Mesenchymal stem cell of Wharton's jelly (primary cell): ENCODE results near the gene HMX3.

DNA sequence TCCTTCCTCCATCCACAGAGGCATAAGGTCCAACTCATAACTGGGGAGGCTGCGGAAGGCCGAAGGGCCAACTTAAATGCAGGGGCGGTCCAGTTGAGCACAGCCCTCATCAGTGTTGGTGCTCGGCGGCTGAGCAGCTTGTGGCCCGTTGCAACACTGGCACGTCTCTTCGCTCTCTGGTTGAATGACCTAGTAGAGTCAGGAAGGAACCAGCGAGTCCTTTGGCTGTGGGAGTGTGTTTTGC, 44.9 kb upstream of the DMBT1 start:
- CAGE, long polyA plus RNA, result no peak

- CAGE, long polyA plus RNA, result no peak
Observed at GRCh38 chr10:122997632-122998160, 10.9 kb downstream of the IKZF5 start.

DNA sequence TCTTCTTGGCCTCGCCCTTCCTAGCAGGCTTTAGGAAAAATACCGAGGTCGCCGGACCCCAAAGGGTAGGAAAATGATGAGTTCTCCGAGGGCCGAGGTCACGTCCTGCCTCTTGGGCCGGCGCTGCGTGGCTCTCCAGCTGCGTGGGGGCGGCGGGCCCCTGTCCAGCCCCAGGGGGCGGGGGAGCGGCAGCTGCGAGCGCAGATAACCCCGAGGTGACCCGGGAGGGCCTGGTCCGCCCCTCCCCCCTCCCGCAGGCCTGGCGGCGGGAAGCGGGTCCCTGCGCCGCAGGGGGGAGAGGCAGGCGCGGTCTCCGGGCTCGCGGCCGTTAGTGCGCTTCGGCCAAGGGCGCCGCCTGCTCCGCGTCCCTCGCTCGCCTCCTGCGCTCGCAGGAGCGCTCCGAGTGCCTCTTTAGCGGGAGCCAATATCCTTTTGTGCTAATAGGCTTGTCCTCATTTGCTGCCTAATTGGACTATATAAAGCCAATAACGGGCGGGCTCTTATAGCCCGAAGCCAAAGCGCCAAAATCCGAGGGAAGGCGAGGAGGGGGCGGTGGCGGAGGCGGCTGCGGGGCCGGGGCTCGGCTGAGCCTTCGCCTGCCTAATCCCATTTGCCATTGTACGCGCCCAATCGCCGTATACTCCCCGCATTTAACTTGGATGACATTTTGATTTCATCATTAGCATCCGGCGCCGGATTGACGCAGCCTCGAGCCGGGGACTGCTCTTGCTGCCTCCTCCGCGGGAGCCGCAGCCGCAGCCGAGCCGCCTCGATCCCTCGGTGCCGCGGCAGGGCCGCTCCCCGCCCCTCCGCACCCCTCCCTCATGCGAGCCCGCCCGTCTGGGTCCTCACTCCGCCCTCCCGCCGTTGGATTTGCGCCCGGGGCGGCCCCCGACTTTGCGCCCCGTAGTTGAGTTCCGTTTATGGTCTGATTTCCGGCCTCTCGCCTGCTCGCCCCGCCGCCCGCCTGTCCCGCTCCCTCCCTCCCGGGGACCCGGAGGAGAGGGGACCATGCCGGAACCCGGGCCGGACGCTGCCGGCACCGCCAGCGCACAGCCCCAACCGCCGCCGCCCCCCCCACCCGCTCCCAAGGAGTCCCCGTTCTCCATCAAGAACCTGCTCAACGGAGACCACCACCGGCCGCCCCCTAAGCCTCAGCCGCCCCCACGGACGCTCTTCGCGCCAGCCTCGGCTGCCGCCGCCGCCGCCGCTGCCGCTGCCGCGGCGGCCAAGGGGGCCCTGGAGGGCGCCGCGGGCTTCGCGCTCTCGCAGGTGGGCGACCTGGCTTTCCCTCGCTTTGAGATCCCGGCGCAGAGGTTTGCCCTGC, at the start of gene HMX3:
Gene HMX3, plus strand, starts transcription at position 931 of the 1,327 bp plus-strand sequence.
- CAGE, long polyA plus RNA, result no peak

DNA sequence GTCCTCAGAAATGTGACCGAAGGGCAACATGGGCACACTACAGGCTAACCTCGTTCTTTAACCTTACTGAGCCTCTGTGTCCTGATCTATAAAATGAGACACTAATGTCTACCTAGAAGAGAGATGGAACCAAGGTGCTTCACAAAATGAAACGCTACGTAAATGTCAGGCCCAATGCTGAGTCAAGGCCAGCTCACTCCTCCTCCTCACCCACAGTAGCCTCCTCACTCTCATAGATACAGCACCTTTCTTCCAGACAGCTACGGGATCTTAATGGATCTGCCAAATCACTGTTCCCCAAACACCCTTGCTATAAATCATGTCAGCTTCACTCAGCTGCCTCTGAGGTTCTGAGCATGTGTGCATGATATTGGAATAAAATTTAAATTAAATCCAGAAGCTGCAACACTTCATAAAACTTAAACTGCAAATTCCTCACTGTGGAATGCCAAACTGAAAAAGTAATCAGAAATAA, 14.6 kb upstream of the CPXM2 start:
- CAGE, long polyA plus RNA, result no peak

DNA sequence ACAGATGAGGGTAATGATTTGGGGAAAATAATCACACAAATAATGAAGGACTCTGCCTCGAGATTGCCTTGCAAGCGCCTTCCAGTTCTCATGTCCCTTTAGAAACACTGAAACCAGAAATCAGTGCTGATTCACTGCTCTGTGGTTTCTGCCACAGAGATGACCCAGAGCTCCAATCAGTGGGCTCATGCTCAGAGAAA, 96.1 kb downstream of the CHST15 start:
- CAGE, long polyA plus RNA, result no peak

GRCh38 chr10:124136531-124136936, 43.1 kb upstream of the CHST15 start:
- CAGE, long polyA plus RNA, result no peak

GRCh38 chr10:124142991-124143467, 49.6 kb upstream of the CHST15 start:
- CAGE, long polyA plus RNA, result no peak

- CAGE, long polyA plus RNA, result no peak
Observed at GRCh38 chr10:124290303-124290845, 128.3 kb downstream of the OAT start.

DNA sequence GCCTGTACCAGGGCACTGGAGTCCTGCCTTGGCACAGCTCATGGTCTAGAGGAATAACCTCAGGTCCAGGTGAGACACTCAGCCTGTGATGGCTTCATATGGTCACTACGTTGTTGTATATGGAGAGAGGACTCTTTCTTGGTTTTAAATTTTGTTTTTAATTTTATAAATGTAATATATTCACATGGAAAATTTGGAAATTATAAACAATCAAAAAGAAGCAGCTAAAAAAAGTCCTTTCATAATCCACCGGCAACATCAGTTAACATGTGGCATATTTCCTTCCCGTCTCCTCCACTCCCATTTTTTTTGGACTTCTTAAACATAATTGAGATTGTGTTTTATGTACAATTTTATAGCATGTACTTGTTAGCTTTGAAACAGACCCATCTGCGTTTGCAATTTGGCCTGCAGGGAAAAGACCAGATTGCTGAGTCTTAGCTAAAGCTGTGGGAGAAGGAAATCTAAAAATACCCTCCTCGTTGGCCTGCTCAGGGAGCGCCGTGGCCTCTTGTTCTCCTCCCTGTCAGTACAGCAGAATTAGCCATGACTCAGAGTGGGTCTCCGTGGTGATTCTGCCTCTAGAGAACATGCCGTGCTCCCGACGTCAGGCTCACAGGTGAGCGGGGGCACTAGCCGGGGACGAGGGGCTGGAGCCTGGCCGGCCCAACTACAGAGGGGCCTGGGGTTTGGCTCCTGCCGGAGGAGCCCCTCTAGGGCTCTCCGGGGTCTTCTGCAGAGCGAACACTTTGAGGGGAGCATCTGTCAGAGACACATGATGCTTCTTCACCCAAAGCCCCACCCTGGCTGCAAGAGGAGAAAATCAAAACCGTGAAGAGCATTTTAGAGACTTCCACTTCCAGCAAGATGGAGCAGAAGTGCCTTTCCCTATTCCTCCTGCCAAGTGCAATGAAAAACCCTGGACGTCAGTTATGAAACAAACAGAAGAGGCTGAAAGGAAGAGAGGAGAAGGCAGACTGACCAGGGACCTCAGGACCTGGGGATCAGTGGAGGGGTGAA, 98.7 kb downstream of the LHPP start:
- CAGE, long polyA plus RNA, result no peak

DNA sequence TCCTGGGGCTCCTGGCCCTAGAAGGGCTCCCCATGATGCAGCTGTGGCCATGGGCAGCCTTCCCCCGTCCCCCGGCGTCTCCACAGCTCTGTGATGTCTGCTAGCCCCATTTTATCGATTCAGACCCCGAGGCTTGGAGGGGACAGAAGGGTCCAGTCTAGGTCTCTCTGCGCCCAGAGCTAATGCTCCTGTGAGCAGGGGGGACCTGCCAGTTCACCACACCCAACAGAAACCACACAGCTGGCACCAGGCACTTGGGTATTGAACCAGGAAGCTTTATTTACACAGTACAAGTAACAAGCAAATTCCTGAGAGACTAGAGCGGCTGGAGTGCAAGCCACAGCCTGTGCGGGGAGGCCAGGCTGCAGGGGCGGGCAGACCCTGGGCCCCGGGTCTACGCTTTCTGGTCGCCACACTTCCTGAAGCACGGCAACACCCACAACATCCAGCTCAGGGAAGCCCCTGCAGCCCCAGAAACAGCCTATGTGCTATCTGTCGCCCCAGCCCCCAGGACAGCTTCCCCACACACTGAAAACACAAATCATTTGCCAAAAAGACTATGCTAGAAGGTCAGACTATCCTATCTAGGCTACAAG, 125.0 kb downstream of the FAM53B start:
- CAGE, long polyA plus RNA, result no peak

- CAGE, long polyA plus RNA, result no peak
Observed at GRCh38 chr10:124700888-124701087, 43.4 kb downstream of the FAM53B start.

GRCh38 chr10:124703540-124704520, 40.3 kb downstream of the FAM53B start:
- CAGE, long polyA plus RNA, result no peak

DNA sequence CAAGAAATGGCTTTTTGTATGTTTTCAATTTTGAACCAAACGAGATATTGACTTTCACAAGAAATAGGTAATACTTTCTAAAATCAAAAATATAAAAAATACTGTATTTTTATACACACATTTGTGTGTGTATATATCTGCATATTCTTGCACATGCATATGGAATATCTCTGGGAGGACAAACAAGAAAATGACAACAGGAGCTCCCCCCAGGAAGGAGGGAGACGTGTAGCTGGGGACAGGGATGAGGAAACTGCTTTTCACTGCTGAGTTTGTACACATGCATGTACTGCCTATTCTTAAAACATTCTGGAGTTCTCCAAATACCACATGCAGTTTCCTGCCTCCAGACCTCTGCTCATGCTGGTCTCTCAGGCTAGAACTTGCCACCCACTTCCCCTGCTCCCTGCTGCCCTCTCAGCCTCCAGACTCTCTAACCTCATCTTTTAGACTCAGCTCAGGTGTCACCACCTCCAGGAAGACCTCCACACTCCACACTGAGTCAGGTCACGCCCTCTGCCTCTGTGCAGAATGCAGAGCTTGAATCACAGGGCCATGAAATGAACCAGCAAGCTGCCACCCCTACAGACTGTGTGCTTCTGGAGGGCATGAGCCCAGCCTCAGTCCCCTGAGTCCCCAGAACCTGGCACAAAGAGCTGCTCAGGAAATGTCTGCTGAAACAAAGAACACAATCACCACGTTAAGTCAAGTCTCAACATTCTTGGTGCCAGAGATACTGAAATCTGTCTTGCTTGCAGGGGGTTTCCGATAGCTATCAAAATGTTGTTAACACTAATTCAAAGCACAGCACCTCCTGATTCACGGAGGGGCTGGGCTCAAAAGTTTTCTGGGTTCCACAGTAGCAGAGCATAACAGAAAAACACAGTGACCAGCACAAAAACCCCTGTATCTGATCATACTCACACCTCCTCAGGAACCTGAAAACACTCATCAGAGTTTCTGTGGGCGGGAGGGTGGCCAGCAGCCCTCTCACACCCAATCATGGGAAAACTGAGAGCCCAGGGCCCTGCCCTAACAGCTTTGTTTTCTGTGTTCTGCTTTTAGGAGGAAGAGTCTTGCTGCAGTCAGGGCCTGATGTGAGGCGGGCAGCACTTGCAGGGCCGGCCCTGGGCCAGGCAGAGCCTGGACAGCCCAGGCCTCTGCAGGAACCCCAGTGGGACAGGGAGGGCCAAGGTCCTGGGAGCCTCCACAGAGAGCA, 21.2 kb downstream of the FAM53B start:
- CAGE, long polyA plus RNA, result no peak

- CAGE, long polyA plus RNA, result no peak
Observed at GRCh38 chr10:124728317-124729034, 15.7 kb downstream of the FAM53B start.

GRCh38 chr10:124892898-124893293, 49.0 kb upstream of the ZRANB1 start:
- CAGE, long polyA plus RNA, result no peak

DNA sequence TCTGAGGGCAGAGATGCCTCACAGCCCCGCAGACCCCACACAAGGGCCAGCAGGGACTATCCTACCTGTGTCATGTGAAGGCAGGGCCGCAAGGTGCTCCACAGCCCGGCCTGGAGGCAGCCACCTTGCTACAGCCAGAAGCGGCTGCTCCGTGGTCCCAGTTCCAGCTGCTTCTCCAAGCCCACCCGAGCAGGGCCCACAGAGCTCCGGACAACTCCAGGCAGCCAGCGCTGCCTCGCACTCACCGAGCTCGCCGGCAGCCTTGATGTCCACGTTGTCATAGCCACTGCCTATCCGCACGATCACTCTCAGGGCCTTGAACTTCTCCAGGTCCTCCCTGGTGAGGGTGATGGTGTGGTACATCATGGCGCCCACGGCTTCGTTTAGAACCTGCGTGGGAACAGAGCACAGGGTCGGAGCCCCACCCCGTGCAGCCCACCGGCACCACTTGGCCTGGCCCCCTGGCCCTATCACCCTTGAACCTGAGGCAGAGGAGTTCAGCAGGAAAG, 25.1 kb downstream of the CTBP2 start:
- CAGE, long polyA plus RNA, result no peak

GRCh38 chr10:125015276-125016132, 12.4 kb downstream of the CTBP2 start:
- CAGE, long polyA plus RNA, result no peak

DNA sequence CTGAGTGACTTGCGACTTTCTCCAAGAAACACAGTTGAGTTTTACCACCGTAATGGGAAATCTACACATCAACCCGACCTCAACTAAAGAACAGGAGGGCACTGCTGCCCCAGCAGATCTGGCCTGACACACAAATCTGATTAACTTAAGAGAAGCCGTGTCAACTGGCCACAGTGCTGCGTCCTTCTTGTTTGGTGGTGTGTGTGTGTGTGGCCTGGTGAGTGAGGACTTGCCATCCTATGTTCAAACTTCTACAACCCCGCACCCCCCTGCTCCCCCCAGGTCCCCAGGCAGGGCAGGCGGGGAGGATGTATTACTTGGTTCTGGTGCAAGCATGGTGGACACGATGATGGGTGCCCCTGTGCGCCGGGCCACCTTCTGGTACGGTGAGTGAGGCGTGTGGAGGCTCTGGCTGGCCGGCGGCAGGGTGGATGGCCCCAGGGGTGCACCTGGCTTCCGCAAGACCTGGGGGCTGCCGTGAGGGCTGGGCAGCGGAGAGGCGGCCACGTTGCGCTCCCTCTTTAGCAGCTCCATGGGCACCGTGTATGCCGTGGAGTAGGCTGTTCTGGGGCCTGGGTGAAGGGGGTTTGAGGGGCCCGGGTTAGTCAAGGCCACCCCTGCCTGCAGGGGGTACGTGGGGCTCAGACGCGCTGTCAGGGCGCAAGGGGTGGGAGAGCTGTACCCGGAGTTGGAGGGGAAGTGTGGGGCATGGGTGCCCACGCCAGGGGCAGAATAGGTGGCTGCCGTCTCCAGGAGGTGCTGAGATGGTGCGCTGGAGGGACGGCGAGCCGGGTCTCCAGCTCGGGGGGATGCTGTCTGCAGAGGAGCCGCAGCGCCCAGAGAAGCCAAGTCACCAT, 1.9 kb downstream of the CTBP2 start:
- CAGE, long polyA plus RNA, result no peak

DNA sequence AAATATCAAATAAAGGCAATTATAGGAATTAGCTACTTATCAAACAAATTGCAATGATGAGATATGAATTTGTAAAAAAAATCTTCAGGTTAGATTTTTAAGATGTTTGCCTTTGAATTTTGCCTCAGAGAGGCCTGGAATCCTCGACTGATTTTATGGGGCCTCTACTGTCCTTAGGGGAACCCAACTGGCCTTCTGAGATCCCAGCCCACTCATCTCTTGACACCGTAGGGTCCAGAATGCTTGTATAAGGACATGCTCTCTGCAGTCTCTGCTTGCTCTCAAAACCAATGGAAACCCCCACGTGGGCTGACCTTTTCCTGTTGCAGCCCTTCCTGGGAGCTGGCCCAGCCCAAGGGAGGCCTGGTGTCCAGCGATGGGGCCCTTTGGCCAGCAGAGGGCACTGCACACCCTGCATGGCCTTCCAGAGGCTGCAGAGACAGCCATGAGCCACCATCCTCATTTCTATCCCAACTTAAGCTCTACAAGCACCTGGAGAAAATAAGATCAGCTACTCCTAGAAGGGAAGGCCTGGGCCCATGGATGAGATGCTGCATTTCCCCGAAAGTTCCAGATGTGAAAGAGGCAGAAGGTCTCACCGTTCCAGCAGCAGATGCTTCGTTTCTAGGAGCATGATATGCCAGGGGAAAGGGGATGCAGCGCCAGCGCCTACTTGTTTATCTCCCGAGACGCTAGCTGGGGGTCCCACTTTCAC, 20.1 kb upstream of the CTBP2 start:
- CAGE, long polyA plus RNA, result no peak

DNA sequence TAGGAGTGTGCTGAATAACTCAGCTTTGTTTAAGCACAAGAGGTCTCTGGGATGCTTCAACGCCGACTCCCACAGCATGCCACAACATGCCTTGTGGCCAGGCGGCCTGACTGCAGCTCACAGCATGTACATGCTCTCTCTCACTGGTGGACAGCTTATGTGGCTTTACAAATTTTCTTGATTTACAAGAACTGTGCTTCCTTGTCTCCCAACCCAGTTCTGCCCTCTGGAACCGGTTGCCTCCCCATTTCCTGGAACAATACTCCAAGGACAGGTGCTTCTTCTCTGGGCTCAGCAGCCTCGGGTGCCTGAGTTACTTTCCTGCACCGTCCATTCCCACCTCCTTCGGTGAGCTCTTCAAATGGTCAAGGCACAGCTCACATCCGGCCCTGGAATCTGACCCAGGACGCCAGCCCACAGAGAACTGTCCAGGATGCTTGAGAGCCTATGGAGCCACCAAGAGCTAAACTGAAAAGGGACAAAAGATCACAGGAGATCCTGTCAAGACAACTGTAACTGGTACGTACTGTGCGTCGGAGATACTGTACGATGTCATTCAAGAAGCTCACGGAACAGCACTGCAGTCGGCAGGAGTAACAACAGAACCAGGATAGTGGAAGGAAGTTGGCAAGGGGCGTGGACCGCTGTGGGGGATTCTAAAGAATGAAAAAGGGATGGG, 59.9 kb upstream of the CTBP2 start:
- CAGE, long polyA plus RNA, result no peak